Anterior vena cava (tissue), 1 donor: Measurements from ENCODE around the gene AAGAB.

GRCh38 chr15:66414714-66415125 lies 28.0 kb downstream of the MAP2K1 start:
- PRO-cap = no peak

GRCh38 chr15:66472123-66472695 lies 25.4 kb downstream of the SNAPC5 start:
- PRO-cap = no peak

- PRO-cap = no peak
These were observed 12.7 kb downstream of the SNAPC5 start for GRCh38 chr15:66484751-66485325.

DNA sequence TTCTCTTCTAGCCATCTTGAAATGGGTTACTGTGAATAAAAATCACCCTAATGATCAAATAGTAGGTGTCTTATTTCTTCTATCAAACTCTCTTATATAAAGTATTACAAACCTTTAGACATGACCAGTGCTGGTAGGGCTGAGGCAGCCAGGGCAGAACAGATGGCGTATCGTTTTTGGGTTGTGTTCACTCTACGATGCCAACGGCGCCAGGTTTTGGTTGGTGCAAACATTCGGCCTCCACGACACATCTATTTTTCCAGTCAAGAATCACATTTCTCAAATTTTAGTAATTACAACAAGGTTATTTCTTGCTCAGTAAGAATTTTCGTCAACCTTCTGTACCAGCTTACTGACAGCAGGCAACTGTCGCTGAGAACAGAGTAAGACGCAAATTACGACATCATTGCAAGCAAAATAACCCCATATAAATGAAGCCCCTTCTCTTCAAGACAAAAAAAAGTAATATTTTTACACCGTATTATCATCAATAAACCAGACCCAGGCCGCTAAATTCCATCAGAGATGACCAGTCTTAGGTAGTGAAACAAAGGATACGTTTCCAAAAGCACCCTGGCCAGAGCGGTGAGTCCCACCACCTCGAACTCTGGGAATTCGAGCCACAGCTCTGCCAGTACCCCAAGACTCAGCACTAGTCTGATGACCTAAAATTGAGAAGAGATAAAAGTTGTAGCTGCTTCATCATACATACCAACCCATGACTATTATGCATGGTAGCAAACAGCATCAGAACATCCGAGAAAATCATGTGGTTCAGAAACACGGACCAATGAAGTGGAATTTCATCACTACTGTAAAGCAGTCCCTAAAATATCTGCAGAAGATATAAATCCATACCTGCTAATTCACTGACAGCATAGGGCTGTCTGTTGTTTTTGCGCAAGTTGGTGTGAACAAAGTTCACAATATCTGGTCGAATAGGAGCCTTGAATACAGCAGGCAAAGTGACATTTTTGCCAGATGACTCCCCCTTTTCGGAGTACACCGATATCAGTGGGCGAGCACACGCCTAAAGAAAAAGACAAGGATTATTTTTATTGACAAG lies 1.8 kb downstream of the RPL4 start:
- PRO-cap = no peak

- PRO-cap = no peak
These were observed 22.3 kb upstream of the SMAD6 start for GRCh38 chr15:66679658-66680301.

DNA sequence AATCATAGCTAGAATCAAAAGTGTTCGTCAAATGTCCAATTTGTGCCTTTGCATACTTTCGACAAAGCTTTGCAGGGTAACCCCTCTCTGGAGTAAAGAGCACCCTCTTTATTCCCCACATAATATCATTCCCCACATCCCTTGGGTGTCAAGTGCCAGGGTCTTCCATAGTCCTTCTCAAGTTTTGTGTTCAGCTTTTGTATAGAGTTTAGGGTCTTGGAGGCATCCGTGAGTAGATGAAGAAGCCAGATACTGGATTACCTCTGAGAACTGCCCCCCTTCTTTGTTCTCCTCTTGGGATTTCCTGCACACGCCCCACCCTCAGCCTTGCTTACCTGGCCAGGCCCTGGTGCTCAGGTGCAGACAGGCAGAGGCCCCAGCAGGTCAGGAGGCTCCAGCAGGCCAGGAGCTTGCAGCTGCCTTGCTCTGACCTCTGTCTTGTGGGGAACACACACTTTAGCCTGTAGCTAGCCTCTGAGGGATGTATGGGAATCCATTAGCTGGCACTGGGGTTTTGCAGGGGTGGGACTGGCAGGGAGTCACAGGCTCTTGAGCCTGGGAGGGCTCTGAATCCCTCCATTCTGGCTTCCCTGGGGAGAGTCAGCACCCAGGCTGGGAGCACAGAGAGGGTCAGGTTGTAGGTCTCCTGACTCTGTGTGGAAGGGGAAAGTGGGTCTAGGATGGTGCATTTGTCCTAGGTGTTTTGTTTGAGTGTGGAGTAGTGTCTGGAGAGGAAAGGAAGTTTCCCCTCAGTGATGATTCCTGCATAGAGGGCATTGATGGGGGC lies 2.7 kb downstream of the SMAD6 start:
- PRO-cap = no peak

DNA sequence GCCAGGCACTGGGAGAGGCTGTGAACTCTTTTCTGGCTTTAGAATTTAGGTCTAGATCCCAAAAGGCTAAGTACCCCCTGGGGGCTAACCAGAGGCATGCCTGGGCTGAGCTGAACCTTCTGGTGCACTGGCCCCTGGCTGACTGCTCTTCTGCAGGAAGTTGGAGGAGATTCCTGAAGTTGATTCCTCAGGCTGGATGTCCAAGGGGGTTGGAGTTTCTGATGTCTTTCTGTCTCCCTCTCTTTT lies 5.8 kb downstream of the SMAD6 start:
- PRO-cap = no peak

GRCh38 chr15:66746148-66746903 lies 44.3 kb downstream of the SMAD6 start:
- PRO-cap = no peak

- PRO-cap = bidirectional peak, plus-strand start at chr15:66842594, minus-strand start at chr15:66842361
These were observed 140.0 kb downstream of the SMAD6 start for GRCh38 chr15:66841837-66842697.

GRCh38 chr15:67041814-67042319 lies 23.5 kb upstream of the SMAD3 start:
- PRO-cap = no peak

DNA sequence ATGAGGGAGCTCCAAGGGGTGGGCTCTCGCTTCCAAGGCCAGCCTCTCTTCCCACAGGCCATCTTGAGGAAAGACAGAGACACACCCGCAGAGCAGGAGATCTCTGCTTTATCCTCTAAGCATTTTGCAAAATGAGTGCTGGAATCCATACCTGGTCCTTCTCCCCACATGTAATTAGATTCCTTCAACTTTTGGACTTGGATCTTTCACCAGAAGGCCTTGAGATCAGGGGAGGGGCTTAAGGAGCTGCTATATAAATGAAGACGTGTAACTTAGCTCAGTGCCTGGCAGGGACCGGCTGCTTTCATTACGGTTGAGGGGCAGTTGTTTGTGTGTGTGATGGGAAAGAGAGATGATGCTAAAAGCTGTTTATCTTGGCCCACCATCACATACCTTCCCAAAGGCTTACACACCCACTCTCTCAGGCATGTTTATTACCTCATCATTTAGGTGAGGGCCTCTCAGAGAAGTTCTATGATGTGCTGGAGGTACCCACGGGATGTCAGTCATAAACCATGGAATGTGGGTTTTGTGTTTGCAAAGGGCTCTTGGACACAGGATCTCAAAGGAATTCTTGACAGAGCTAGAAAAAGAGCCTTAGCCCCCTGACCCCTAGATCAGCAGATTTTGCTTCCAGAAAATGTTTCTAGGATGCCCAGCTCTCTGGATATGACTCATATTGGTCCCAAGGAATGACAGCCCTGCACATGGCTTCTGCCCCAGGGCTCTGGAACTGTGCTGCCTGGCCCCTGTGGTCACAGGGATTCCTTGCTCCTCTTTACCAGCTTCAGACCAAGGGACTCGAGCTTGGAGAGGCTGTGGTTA lies 16.0 kb upstream of the SMAD3 start:
- PRO-cap = no peak

DNA sequence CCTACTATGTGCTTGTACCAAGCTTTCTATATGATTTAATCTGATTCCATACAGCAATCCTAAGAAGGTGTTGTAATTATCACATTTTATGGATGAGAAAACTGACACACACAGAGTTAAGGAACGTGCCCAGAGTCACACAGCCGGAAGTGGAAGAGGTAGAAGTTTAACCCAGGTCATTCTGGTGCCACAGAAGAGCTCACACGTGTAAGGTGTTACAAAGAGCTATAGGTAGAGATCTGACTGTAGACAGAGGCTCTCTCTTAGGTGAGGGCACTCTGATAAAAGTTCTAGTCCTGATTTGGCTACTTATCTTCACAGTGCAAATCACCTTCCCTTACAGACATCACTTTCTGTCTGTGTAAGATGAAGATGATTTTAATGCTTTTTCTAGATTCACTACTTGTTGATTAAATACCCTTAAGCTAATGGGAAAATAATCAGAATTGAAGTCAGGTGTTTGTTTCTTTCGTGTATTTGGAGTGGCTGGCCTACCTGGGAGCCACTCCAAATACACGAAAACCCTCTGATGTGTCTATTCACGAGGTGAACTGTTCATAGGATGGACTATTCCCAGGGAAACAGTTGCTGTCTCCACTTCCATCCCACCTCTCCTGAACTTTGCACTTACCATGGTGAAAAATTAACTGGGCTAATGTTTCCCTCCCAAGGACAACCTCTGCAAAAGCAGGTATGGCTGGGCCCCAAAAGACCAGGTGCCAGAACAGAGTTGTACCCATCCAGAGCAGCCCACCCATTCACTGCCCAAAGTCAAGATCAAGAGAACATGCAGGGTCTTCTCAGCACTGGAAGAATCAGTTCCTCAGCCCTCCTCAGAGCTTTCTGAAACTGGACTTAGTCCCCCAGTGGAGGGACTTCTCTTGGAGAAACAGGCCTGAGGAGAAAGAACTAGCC lies 3.1 kb upstream of the SMAD3 start:
- PRO-cap = no peak

DNA sequence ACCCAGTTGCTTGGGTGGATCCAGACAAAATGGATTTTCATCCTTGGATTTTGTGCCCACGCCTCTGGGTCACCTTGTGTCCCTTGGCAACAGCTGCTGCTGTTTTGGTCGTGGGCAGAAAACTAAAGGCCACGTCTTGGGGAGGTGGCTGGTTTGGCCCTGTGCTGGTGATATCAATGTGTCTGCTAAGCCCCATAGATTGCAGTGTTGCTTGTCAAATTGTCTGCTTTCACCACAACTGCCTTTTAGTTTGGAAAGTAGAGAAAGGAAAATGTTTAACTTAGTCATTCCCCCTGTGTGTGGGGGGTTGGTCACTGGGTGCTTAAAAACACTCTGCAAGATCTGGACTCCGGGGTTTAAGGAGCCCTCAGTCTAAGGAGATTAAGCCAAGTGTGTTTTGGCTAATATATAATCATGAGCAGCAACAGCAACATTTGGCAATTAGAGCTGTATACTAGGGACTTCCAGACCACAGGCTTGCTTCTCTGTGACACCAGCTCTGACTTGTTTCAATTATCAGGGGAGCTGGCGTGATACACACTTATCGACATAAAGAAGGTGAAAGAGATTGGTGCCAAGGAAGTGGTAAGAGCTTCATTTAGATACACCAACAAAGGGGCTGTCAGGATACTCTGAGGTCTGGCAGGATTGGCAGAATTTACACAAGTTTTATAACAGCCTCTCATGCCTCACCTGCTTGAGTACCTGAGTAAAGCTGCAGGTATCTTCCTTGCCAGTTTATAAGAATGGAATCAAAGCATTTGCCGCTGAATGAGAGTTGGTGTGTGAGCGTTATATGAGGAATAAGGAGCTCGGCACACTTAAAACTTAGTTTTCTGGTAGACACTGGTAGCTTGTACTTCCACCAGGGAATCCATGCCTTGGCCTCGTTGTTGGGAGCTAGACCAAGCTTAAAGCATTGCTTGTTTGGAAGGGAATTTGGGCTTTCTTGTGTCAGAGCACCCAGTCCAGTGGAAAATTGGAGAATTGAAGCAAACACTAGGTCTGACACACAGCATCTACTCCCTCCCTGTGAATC lies 3.6 kb downstream of the SMAD3 start:
- PRO-cap = unidirectional peak, minus-strand start at position 244 of the sequence

GRCh38 chr15:67097992-67099278 lies 33.0 kb downstream of the SMAD3 start:
- PRO-cap = no peak

GRCh38 chr15:67103077-67104099 lies 38.0 kb downstream of the SMAD3 start:
- PRO-cap = no peak

DNA sequence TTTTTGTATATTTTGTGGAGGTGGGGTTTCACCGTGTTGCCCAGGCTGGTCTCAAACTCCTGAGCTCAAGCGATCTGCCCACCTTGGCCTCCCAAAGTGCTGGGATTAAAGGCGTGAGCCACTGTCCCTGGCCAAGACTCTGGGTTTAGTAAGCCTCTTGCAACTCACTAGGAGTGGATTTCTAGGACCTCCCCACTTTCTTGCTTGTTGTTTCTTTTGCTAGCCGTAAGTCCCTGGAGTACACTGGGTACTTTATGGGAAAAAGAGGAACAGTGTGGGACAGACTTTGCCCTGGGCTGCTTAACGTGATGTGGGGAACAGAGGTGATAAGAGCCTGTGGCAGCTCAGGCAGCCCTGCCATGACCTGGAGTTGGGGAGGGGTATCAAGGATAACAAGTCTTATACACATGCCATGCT lies 54.6 kb downstream of the SMAD3 start:
- PRO-cap = no peak

DNA sequence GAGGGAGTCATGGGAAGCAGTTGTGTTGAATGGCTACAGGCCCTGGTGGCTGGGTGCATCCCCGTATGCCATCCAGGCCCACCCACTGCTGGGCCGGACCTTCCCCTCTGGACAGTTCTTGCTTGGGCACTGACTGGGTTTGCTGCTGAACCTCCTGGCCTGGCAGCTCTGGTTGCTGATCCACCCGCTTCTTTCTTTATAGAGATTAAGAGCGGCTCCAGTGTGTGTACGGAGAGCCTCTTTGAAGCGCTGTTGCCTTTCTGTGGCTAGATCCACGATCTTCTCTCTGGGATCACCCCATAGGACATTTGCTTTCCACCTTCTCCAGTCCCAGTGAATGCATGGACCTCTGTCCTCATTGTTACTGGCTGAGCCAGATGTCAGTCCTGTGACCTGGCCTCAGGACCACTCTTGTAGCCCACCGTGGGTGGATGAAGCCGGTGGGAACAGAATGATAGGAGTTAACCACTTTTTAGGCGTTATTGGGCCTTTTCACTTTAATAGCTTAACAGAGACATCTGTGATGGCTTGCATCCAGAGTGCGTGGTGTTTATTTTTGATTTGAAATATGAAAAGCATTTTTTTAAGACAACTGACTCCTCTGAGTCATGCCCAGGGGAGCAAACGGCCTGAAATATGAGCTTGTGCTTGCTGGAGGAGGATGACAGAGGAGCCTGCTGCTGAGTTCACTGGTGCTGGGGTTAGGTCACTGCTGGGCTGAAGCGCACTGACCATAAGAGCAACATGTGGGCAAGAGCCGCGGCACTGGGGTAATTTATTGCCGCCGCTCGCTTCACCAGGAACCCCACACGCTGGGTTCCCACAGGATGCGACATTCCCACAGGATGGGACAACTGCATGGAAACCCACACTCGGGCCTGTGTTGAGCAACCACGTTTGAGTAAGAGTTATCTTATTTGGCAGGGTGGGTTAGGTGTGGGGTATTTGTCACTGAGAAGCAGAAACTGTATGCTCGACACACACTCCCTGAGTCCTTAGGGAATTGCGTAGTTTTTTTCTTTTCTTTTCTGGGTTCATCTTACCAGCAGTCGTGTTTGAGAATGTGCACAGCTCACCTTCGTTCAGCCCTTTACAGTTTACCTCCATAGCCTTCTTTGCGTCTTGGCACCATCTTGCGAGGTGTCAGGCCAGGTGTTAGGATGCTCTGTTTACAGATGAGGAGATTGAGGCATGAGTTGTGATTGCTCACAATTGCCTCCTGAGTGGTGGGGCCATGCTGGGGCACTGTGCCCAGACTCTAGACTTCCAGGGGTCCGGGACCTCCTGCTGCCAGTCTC lies 60.1 kb downstream of the SMAD3 start:
- PRO-cap = no peak

GRCh38 chr15:67254111-67255242 lies at the start of gene AAGAB:
Gene AAGAB (minus strand): TSS chr15:67254661.
- PRO-cap = bidirectional peak, plus-strand start at chr15:67254801, minus-strand start at chr15:67254631

- PRO-cap = no peak
These were observed 28.6 kb downstream of the MAP2K5 start for GRCh38 chr15:67571116-67571586.

GRCh38 chr15:67706139-67706631 lies 119.1 kb upstream of the SKOR1 start:
- PRO-cap = no peak